Ishikawa (cell line): ENCODE measurements around a stretch of chrX.

- RRBS = no CpG with 5 or more reads among the region's 13 CpGs
Measured at GRCh38 chrX:65581787-65582471, 47.3 kb upstream of the LAS1L start.

- RRBS = no CpG with 5 or more reads among the region's 4 CpGs
Measured at GRCh38 chrX:65598518-65598946, 63.9 kb upstream of the LAS1L start.

DNA sequence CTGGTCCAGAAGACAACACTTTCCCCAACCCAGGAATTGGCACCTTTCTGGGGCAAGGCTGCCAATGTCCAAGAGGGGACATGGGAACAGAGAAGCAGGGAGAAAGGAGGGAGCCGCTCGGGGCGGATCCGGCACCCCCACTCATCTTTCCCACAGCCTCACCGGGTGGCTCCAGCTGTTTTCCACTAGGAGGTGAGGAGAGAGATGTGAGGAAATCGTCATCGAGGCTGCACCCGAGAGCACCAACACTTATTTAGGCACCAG lies 667 bp downstream of the MSN start:
- RRBS = no CpG with 5 or more reads among the region's 8 CpGs

- RRBS = no CpG with 5 or more reads among the region's 2 CpGs
Measured at GRCh38 chrX:65704087-65704624, 36.7 kb downstream of the MSN start.

GRCh38 chrX:65740529-65741529 lies 73.4 kb downstream of the MSN start:
- RRBS = no CpG with 5 or more reads among the region's 3 CpGs

- RRBS = no CpG with 5 or more reads among the region's 4 CpGs
Measured at GRCh38 chrX:66005050-66006291, 34.4 kb downstream of the VSIG4 start.

GRCh38 chrX:66016649-66017490 lies 23.0 kb downstream of the VSIG4 start:
- RRBS = no CpG with 5 or more reads among the region's 1 CpG

DNA sequence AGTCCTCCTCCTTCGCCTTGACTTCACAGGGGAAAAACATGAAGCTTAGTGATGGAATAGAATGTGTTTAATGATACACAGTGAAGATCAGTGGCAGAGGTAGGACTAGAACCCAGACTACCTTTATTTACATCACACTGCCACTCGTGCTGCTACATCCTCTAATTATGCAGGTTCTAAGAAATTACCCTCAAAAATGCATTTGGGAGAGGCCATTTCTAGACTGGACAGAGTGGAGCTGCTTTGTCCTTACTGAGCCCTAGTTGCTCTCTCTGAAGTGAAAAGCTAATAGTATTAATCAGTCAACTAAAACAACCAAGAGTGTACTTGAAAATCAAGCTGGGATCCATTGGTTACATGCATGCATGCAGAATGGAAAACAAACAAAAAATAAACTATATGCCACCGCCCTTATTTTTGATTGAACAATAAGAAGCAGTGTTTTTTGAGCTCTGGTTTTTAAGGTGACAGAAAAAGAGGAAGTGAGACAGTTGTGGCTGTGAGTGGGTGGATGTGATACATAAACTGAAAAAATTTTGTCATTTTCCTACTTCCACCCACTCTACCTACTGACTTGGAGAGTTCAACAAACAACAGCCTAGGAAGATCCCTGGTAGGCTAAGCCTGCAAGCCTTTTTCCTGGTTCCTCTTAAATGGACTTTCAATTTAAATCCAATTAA lies 6.8 kb upstream of the VSIG4 start:
- RRBS = no CpG with 5 or more reads among the region's 3 CpGs

DNA sequence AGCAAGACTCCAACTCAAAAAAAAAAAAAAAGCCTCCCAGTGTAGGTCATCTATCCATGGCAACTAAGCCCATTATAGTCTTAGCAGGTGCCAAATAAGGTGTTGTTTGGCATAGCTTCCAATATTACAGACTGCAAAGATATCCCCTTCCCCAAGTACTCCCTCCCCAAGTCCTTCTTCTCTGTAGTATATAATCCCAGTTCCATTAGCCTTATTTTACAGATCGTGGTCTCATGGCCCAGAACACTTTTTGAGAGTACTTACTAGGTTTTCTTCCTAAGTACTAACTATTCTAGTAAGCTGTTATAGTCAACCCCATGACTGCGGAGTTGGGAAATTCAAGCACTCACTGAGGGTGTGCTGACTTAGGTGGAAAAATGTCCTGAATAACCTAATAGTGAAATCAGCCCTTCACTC lies 11.9 kb upstream of the VSIG4 start:
- RRBS = no CpG with 5 or more reads among the region's 2 CpGs

DNA sequence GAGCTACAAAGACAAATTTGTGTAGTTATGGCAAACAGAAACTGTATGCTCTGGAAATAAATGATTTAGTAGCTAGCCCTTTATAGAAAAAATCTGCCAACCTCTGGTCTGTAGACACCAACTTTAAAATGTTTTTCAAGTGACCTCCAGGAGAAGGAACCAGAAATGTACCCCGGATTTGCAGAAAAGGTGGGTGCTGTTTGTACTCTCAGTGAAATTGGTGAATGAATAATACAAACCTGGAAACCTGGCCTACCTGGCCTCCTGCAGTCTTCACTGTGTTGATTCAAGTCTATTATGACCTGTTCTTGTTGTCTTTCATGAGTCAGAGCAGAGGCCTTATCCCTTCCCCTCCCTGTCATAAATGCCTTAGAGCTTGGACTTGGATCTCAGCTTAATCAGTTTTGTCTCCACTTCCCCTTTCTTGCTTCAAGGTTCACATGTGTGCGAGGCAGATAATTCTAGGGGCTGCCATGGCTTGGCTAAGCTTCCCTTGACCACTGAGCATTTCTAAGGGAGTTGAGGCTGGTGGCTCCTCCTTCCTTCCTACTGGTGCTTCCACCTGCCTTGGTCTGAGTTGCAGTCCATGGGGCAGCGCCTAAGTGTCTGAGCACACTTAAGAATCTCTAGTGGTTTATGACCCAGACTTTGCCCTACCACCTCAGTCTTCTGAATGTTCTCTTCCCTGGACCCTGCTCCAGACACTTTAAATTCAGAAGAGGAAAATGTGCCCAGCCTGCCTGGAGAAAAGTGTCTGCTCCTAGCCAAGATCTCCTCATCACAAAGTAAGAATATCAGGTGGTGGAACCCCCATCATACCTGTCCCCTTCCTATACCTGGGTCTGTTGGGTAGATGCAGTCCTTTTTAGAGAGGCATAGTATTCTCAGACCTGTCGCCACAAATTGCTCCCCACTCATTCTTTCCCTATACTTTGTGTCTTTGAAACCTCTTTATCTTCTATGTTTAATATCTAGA lies 1.7 kb upstream of the HEPH start:
- RRBS = no CpG with 5 or more reads among the region's 4 CpGs

- RRBS = no CpG with 5 or more reads among the region's 4 CpGs
Measured at GRCh38 chrX:68079062-68079849, 354.0 kb downstream of the OPHN1 start.

GRCh38 chrX:68536801-68537497 lies 38.1 kb downstream of the YIPF6 start:
- RRBS = no CpG with 5 or more reads among the region's 3 CpGs

DNA sequence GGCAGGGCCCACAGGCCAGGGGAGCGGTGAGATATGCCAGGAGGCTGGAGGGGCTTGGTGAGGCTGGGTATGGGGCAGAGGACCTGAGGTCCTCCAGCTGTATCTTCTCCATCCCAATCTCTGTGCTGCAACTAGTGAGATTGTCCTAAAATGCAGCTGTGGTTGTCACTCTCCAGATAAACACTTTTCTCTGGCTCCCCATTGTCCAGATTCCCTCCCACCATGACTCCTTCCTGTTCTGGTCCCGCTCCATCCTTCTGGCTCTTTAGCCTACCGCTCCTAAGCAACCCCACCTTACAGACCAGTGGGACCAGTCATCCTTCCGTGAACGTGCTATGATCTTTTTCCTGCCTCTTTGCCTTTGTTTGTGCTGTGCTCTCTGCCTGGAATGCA lies 72.0 kb downstream of the STARD8 start:
- RRBS = no CpG with 5 or more reads among the region's 5 CpGs

DNA sequence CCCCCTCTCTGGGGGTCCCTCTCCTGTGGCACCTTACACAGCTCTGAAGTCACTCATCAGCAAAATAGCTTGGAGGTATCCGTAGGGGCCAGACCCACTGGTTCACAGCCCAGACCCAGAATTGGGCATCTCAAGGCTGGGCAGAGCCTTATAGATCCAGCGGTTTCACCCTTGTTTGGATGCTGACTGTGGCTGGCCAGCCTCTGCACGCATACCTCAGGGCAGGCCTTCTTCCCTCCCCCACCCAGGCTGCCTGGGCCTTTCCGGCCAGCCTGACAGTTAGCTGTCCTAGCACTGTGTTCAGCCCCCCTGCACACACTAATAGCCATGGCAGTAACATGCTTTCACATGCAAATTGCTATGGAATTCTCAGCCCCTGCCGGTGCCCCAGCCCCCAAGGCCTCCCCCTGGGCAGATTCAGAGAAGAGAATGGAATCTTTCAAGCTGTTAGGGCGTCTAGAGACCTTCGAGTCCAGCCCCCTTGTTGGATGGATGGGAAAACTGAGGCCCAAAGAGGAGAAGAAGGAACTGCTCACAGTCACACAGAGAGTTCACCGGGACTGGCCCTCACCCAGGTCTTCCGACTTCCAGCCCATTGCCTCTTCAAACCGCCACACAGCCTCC lies 17.7 kb downstream of the EFNB1 start:
- RRBS = no CpG with 5 or more reads among the region's 10 CpGs

DNA sequence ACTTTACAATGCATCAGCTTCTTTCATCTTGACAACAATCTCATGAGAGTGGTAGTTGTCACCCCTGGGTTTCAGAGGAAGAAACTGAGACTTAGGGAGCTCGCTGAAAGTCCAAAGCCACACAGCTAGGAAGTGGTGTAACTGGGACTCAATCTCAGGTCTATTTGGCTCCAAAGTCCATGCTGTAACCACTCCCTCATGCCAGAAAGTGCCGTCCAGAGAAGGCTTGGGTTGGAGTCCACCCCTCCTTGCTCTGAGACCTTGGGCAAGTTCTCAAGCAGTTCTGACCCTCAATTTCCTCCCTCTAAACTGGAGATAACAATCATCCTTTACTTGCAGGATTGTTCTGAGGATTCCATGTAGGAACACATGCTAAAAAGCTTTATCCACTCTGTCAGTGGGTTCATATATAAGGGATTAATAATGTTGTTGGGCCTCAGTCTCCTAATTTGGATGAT lies 40.6 kb downstream of the EFNB1 start:
- RRBS = no CpG with 5 or more reads among the region's 2 CpGs

- RRBS = 87% methylated on average over 9 of the region's 23 CpGs
Measured at GRCh38 chrX:68995718-68996744, 167.2 kb downstream of the EFNB1 start.

GRCh38 chrX:69027319-69028196 lies 137.7 kb downstream of the PJA1 start:
- RRBS = no CpG with 5 or more reads among the region's 12 CpGs

- RRBS = 26% methylated on average over 8 of the region's 38 CpGs
Measured at GRCh38 chrX:69538299-69538738, 34.2 kb downstream of the NALF2 start.

GRCh38 chrX:70165771-70166531 lies 11.3 kb upstream of the DGAT2L6 start:
- RRBS = no CpG with 5 or more reads among the region's 6 CpGs

DNA sequence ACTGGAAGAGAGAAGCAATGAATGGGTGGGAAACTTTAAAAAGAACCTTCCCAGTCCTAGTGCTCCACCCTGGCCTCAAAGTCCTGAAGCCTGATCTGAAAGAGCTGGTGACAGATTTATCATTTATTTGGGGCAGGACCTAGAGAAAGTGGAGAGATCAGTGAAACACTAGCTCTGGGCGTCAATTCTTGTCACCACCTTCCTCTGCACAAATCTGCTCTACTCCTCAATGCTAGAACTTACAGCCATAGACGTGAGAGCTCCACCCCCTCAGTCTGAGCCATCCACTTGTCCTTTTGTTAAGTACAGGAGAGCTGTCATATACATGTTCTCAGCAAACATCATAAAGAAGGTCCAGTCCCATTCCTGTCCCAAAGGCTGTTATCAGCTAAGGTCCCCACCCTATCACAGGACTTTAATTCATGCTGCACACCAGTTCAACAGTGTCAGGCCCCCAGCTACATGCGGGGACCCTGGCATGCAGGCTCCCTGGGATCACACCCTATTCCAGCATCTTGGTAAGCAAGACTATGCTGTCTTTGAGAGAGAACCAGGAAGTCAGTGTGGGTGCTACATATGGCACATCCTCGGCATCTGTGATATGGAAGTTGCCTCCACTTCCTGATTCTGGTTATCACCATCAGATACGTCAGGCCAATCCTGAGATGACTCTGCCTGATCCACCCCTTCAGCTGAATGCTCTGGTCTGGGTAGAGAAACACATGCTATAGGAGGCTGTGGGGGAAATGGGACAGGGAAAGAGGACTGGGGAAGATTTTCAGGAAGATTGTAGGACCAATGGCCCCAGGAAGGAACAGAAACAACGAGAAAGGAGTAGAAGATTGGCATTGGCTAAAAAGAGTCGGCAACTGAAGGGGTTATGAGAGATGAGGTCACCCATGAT lies 2.3 kb downstream of the P2RY4 start:
- RRBS = no CpG with 5 or more reads among the region's 7 CpGs